ENCODE data around the genes MOAP1, PRIMA1 and CCDC197.

DNA sequence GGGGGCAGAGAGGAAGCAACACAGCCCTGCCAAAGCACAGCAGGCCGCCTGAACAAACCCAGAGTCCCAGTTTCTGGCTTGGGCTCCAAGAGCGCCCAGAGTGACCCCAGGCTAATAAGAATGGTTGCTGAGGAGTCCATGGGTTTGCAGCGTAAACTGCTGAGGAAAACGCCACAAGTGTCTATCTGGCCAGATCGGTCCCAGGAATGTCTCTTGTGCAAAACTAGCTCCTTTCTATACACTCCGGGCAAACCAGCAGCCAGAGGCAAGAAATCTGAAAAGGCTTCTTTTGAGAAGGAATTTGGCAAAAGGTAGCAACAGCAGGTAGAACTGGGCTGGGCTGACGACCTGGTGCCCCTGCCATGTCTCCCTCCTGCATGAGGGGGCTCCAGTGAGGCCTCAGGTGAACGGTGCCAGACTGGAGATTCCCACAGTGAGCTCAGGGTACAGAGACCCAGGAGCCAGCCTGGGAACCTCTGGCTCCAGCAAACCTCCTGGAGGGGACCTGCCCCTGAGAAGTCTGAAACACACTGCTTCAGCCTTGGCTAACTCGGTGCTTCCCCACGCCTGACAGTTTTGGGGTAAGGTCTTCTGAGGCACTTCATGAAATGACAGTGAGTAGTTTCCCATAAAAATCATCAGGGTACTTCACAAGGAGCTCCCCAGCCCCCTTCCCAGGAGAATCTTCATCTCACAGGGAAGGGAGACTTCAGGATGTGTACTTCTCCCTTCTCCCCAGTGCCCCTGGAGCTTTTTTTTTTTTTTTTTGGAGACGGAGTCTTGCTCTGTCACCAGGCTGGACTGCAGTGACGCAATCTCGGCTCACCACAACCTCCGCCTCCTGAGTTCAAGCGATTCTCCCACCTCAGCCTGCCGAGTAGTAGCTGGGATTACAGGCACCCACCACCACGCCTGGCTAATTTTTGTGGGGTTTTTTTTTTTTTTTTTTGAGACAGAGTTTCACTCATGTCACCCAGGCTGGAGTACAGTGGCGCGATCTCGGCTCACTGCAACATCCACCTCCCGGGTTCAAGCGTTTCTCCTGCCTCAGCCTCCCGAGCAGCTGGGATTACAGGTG lies 10.6 kb downstream of the ITPK1 start:
- PRO-cap, result unidirectional peak, minus-strand start at position 746 of the sequence

GRCh38 chr14:93122801-93123221 lies 7.1 kb upstream of the ITPK1 start:
- PRO-cap, result no peak

- PRO-cap, result bidirectional peak, plus-strand start at chr14:93185237, minus-strand start at chr14:93184847; unidirectional peak, plus-strand start at chr14:93185320
Observed at GRCh38 chr14:93184767-93185419, at the start of gene MOAP1. Gene MOAP1, minus strand, starts transcription at chr14:93184897.

DNA sequence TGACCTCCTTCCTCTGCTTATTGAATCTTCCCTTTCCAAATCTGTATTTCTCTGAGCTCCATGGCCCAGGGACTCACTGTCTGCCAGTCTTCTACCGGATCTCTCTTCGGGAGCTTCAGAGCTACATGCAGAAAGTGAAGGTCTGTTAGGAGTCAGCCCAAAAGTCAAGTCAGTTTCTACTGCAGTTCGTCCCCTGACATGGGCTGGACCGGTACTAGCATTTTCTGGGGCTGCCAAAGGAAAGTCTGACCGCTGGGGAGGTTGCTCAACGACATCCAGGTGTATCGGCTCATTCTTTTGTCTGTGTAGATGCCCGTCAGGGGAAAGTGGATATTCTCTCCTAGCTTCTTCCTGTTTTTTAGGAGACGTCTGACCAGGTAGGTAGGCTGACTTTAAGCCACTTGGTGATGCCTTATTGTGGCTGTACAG lies 35.3 kb downstream of the UBR7 start:
- PRO-cap, result no peak

GRCh38 chr14:93269360-93270299 lies 62.6 kb downstream of the UBR7 start:
- PRO-cap, result no peak

DNA sequence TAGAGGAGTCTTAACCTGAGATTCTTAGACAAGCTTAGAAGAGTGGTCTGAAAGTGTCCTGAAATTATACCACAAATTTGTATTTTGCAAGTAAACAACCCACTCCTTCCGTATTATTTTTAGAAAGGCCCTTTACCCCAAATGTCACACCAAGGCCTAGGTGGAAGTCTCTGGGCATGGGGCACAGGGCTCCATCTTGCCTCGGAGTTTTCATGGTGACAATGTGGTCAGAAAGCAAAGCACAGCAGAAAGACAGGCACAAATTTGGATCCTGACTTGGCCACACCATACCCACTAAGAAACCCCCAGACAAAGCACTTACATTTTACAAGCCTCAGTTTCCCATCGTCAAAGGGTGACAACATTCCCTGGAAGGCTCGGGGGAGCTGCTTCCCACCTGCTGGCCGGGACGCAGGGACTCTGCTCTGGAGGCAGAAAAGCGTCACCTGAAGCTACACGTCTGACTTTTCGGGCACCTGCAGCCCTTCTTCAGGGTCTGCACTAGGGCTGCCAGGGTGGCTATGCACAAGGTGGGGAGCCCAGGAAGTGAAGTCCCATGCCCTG lies 37.5 kb downstream of the PRIMA1 start:
- PRO-cap, result unidirectional peak, minus-strand start at position 421 of the sequence

DNA sequence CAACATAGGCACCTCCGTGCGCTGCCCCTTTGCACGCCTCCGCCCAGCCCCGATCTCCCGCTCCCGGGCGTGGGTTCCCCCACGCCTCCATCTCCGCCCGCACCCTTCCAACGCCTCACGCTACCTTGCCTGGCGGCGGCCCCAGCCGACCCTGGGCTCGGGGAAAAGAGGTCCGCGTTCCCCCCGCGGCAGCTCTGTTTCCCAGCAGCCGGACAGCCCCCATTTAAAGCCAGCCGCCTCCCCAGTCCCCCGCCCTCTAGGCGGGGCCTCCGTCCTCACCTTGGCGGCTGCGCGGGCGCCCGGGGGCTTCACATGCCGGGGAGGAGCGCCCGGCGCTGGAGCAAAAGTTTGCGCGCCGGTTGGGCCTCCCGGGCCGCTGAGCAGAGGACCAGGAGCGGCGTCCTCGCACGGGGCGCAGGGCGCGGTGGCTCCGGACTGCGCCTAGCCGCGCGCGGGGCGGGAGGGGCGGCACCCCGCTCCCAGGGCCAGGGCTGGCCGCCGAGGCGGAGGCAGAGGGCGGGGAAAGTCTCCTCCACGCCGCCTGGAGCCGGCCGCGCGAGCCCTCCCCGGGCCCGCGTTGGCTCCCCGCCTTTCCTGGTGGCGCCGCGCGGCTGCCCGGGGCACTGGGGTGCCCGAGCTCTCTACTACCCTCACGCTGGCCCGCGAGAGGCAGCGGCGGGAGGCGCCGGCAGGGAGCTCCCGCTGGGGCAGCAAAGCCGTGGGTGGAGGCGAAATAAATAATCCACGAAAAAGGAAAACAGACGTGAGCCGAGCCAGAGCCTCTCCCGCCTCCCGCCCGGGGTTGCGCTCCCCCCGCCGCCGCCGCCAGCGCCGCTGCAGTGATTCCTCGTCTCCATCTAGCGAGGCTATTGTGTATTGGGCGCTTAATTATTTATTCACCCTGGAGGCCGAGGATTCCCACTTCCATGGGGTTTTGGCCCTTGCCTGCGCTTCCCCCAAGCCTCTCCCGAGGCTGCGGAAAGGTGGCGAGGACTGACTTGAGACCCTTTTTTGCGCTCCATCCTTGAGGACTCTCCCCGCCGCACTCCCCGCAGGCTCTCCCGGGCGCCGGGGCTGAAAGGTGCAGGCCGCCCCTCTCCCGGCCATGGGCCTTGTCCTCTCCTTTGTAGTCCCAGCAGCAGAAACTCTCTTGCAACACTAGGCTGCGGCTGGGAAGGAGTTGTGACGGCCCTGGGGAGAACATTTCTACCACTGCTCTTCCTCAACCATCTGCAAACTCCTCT lies at the start of gene PRIMA1:
PRIMA1 (minus strand) TSS at position 200 of the 1,244 bp plus-strand sequence.
- PRO-cap, result bidirectional peak, plus-strand start at position 311 of the sequence, minus-strand start at position 196 of the sequence

DNA sequence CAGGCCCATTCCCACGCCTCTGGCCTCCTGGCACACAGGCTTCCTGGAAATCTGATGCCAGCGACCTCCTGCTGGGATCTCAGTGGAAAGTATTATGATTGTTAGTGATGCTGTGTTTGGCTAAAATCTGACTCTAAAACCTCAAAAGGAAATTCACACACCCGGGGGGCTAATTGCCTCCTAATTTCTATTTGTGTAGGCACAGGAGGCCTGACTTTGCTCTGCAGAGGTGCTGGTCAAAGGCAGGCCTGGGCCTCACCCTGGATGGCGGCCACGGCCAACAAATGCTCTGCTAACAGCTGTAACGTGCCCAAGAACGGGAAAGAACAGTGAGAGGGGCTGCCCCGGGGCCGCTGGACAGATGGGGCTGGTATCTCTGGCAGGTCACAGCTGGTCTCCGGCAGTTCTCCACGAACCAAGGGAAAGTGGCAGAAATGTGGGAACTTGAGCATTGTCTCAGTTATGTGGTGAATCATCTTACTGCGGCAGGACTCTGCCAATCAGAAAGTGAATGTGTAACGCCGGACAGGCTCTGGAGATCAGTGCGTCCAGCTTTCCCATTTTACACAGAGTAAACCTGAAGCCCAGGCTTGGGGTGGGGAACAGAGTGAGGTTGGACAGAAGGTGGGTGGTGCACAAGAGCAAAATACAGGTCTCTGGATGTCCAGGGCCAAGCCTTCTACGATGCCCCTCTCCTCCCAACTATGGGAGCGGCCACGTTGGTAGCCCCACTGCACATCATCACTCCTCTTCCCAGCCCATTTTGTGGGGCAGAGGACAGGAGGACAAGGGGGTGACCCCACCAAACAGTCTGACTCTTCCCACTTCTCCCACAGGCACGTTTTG lies 14.4 kb downstream of the FAM181A start:
- PRO-cap, result no peak

DNA sequence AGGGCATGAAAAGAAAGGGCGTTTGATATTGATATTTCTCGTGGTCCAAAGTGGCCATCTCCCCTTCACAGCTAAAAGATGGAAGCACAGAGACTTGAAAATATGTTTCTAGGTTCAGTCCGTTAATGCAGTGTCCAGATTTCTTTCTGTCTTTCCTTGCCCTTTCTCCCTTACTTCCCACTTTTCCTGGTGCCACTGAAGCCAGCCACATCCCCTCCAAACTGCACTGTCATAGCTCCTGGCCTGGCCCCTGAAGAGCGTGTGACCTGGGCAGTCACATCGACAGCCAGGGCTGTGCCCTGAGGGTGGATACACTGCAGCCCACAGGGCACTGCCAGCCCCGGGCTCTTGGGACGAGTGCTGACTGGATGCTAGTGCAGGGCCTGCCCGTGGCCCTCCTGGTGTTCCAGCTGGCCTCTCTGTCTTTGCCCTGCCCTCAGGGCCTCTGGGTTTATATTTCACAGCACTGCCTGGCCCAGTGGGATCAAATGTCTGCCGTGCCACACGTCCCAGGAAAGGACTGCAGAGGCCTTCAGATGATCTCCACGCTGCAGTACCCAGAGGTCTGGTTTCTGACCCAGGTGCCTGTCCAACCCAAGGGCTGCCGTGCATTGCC lies 10.2 kb upstream of the CCDC197 start:
- PRO-cap, result no peak

DNA sequence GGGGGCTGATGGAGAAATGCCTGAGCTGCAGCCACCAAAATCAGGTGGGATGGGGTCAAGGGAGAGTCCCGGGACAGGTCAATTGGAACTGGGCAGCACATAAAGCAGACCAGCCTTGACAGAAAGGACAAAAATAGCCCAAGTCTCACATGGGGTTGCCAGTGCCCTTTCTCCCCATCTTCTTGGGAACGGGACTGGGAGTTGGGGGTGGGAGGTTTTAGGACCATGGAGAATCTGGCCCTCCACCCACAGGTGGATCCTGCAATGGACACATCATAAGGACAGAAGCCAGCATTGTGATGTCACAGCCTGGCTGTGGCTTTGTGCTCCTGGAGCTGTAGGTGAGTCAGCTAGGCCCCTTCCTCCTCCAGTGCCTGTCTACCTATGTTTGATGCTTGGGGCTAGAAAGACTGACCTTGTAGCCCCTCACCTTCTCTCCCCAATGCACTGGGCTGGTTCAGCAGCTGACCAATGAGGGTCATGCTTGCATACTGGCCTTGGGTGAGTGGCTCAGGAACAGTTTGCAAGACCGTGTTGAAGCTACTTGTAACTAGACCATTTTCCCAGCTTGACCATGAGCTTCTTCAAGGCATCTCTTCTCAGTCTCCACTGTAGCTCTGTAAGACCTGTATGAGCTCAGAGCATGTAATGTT lies at the start of gene CCDC197:
CCDC197 (plus strand) TSS at position 349 of the 653 bp plus-strand sequence.
- PRO-cap, result no peak

DNA sequence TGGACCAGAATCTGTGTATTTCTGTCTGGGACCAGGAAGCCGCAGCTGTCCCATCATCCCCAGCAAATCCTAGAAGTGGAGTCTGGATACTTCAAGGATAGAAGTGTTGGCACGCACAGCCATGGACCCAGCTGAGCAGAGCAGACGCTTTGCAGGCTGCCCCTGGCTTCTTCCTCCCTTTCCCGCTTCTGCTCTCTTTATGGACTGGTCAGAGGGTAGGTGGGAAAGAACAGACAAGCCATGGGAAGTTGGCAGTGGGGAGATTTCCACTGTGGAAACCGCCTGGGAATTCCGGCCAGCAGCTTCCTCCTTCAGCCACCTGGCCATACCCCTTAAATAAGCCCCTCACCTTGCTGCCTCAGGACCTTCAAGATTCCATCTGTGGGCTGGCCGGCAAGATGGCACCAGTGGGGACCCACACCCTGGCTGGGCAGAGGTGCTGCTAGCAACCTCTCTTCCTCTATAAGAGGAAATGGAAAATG lies 20.6 kb downstream of the OTUB2 start:
- PRO-cap, result no peak

- PRO-cap, result no peak
Observed at GRCh38 chr14:94047896-94048133, 21.7 kb downstream of the OTUB2 start.

- PRO-cap, result no peak
Observed at GRCh38 chr14:94116277-94116900, 13.0 kb downstream of the IFI27L2 start.

DNA sequence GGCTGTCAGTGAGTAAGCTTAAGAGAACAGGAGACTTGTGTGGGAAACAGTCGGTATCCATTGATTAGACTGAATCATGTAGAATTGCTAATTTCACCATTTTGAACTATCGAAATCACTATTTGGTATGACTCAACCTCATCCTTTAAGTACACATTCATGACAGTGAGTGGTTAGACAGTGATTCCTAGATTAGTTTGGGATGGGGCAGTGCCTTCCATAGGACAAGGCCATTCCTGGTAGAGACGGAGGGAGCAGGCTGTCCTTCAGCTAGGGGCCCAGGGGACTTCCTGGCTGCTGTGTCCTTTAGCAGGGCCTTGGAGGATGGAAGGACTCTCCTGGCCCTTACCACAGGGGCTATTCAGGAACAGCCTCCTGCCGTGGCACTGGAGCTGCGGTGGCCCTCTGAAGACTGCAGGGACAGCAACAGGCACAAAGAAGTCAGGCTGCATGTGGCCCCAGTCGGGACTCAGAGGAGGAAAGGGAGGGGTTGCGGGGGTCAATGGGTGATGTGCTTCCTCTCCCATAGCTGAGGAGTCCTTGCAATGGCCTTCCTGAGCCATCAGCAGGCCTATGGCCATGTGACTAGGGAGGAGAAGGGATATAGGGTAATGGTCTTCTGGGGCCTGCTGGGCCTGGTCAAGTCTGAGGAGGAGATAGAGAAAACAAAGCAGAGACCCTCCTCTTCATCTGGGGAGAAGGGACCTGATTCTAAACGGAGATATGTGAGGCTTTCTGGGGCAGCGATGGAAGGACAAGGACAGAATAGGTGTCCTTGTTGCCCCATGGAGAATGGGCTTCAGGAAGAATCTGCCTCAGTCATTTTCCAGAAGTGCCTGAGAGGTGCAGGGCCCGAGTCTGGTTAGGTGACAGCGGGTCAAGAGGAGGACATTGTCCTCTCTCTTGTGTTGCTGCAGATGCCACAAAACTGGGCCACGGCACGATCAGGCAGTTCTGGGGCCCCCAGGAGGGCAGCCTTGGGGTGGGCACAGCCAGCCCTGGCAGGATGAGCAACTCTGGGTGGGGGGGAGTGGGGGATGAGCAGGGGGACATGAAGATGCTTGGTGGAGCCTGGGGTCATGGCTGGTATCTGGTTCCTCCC lies 11.0 kb downstream of the SERPINA1 start:
- PRO-cap, result no peak

- PRO-cap, result no peak
Observed at GRCh38 chr14:94387013-94387798, 1.2 kb downstream of the SERPINA1 start.

DNA sequence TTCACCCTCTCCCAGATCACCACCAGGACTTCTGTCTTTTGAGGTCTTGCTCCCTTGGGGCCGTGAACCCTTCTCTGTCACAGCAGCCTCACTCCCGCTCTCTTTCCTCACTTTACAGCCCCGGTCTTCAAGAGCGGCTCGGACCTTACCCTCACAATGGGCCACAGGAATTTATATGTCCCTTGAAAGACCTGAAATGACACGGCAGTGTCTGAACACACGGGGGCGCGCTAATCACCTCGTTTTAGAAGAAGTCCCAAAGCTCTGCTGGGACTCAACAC lies 29.2 kb downstream of the SERPINA11 start:
- PRO-cap, result no peak

DNA sequence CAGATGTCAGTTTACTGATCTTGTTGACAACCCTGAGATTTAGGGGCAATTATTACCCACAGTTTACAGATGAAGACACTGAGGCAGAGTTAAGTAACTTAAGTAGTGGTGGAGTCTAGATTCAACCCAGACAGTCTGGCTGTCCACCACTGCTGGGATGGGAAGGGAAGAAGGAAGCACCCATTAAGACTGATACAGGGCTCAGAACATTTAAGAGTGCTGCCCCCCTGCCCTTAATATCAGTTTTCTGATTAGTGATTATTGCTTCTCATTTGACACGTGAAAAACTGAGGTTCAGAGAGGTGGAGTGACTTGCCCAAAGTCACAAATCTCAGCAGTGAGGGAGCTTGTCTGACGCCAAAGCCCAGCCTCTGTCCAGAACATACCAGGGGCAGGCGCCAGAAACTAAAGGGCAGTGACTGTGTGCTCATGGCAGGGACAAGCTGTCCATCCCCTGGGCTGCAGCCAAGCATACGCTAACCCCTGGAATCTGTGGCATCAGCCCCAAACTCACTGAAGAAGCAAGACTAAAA lies 1.8 kb upstream of the SERPINA4 start:
- PRO-cap, result no peak

GRCh38 chr14:94584192-94585306 lies 3.3 kb downstream of the SERPINA5 start:
- PRO-cap, result no peak

- PRO-cap, result no peak
Observed at GRCh38 chr14:94599646-94600098, 12.5 kb upstream of the SERPINA3 start.

DNA sequence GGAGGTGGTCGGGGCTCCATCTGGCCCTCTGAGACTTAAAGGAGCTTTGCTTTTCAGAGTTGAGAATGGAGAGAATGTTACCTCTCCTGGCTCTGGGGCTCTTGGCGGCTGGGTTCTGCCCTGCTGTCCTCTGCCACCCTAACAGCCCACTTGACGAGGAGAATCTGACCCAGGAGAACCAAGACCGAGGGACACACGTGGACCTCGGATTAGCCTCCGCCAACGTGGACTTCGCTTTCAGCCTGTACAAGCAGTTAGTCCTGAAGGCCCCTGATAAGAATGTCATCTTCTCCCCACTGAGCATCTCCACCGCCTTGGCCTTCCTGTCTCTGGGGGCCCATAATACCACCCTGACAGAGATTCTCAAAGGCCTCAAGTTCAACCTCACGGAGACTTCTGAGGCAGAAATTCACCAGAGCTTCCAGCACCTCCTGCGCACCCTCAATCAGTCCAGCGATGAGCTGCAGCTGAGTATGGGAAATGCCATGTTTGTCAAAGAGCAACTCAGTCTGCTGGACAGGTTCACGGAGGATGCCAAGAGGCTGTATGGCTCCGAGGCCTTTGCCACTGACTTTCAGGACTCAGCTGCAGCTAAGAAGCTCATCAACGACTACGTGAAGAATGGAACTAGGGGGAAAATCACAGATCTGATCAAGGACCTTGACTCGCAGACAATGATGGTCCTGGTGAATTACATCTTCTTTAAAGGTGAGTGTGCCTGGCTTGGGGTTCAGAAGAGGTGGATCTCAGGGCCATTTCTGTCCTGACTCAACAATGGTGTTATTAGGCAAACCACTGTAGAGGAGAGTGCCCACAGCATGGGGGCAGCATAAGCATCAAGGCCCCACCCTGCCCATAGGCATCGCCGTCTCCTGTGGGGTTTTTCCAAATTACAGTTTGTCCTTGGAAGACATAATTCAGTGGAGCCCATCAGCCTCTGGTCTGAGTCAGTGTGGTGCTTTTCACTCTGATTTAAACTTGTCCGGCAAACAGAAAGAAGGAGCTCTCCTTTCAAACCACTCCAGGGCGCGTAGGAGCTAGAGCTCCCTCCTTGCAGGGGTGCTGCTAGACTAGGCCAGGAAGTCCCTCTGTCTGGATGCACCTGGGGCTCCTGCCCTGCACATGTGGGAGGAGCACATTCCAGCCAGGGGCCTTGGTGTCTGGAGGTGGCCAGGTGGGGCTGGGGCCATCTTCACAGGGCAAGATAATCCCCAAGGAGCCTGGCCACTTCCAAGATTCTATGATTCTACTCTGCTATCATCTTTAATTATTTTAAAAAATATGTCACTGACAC lies 2.6 kb downstream of the SERPINA3 start:
- PRO-cap, result no peak

Data from paraaortic lymph node (tissue), 1 donor.